ENCODE measurements around a stretch of chr1.

DNA sequence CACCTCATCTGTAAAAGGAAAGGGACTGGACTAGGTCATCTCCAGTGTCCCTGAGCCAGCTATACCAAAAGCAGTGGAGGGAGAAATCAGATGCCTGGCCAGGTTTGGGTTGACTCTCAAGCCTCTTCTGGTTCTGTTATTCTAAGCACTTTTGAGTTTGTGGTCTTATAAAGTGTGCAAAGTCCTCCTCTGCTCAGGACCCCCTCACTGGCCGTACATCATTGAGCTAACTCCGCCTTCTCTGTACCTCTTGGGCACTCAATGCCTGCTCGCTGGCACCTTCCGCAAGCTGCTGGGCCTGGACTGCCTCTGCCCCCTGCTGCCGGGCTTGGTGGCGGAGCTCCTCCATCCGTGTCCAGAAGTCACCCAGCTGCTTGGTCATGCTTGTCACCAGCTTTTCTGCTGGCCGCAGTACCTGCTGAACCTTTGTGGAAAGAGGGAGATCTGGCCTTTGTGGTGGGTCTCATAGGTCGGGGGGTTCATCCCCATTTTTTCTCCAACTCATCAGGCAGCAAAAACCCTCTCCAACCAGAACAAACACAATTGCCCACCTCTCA is 33.7 kb downstream of the CAMK1G start:
- PRO-cap, result no peak
CAGE:
- cytosol, long polyA plus RNA, result no peak
- long polyA plus RNA, result no peak
- nucleus, long polyA plus RNA, result no peak

DNA sequence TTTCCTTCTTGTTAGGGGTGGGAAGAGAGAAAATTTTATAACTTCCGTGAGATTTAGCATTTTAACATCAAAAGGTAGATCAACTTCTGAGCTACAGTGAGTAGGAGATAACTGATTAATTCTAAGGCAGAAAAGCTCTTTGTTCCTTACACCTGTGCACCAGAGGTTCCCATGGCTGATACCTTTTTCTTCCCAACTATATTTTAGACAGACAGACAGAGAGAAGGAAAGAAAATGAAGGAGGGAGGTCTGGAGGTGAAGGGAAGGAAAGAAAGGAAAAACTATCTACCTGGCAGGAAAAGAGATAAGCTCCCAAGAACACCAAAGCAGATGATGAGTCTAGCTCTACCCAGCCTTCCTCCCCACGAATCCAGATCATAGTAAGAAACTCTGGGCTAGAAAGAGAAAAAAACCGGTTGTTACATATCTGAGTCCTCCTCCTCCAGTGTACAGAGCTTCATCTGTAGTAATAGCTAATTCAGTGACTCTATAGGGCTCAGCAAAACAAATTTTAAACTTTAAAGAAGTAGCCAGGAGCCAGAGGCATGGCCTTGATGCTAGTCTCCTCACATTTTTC is 1.5 kb downstream of the G0S2 start:
- PRO-cap, result no peak
CAGE:
- cytosol, long polyA plus RNA, result no peak
- long polyA plus RNA, result no peak
- nucleus, long polyA plus RNA, result no peak

DNA sequence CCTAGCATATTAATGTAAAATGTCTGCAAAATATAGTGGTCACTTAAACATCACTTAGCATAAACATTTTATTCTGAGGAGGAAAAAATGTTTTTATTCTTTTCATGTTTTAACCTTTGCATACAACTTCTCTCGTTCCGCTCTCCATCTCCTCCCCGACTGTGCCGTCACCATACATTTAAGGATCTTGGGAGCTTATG is 131.9 kb downstream of the SYT14 start:
- PRO-cap, result no peak
CAGE:
- cytosol, long polyA plus RNA, result no peak
- long polyA plus RNA, result no peak
- nucleus, long polyA plus RNA, result no peak

DNA sequence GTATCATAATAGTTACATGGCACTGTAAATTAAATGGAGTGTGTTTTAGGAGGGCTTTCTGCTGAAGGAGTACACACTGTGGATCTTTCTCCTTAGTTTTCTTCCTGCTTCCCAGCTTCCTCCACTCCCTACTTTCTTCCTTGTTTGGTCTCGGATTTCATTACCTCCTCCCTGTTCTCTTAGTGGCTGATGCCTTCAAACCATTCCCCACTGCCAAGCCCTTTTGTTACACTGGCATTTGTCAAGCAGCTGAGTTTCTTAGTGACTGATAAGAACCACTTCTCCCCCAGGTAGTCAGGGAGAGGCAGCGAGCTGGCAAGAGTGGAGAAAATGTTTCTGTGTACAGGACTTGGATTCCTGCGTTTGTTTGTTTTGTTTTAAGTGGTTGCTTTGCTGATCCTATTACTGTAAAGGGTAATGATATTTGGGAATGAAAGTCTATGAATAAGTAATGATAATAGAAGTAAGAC is 10.3 kb upstream of the SERTAD4 start:
- PRO-cap, result no peak
CAGE:
- cytosol, long polyA plus RNA, result no peak
- long polyA plus RNA, result no peak
- nucleus, long polyA plus RNA, result no peak

- PRO-cap, result no peak
CAGE:
- cytosol, long polyA plus RNA, result no peak
- long polyA plus RNA, result no peak
- nucleus, long polyA plus RNA, result no peak
These were observed 79.8 kb downstream of the HHAT start for GRCh38 chr1:210408479-210408841.

- PRO-cap, result no peak
CAGE:
- cytosol, long polyA plus RNA, result no peak
- long polyA plus RNA, result no peak
- nucleus, long polyA plus RNA, result no peak
These were observed 259.1 kb downstream of the HHAT start for GRCh38 chr1:210587705-210588336.

GRCh38 chr1:210682284-210682745 is 353.6 kb downstream of the HHAT start:
- PRO-cap, result no peak
CAGE:
- cytosol, long polyA plus RNA, result no peak
- long polyA plus RNA, result no peak
- nucleus, long polyA plus RNA, result no peak

DNA sequence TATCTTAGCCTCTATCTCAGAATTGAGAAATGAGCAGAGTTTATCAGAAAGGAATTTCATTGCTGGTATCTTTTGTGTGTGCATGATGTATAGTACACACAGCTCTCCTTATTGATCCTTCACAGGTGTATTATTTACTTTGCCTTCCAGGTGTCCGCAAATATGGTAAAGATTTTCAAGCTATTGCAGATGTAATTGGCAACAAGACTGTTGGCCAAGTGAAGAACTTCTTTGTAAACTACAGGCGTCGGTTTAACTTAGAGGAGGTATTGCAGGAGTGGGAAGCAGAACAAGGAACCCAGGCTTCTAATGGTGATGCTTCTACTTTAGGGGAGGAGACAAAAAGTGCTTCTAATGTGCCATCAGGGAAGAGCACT is 14.1 kb upstream of the TRAF5 start:
- PRO-cap, result no peak
CAGE:
- cytosol, long polyA plus RNA, result no peak
- long polyA plus RNA, result no peak
- nucleus, long polyA plus RNA, result no peak

GRCh38 chr1:211329634-211330386 is 3.2 kb downstream of the TRAF5 start:
- PRO-cap, result no peak
CAGE:
- cytosol, long polyA plus RNA, result no peak
- long polyA plus RNA, result no peak
- nucleus, long polyA plus RNA, result no peak

DNA sequence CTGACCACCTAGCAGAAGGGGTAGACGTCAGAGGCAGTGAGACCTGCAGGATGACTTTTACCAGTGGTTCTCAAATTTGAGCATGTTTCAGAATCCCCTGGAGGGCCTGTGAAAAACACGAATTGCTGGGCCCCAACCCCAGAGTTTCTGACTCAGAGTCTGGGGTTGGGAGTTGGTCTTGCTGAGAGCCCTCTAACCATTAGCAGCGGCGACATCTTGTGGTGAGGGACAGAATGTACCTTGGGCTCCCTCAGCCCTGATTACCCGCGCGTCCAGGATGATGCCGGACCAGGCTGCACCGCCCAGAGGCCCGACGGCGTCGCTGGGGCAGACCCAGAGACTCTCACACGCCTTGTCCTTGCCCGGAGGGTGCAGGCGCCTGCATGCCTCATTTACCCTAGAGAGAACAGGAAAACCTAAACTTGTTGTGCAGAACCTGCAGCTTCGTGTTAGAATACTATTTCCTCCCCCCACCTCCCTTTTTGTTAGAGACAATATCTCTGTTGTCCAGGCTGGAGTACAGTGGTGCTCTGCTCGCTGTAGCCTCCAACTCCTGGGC is 22.1 kb upstream of the RD3 start:
- PRO-cap, result no peak
CAGE:
- cytosol, long polyA plus RNA, result no peak
- long polyA plus RNA, result no peak
- nucleus, long polyA plus RNA, result no peak

DNA sequence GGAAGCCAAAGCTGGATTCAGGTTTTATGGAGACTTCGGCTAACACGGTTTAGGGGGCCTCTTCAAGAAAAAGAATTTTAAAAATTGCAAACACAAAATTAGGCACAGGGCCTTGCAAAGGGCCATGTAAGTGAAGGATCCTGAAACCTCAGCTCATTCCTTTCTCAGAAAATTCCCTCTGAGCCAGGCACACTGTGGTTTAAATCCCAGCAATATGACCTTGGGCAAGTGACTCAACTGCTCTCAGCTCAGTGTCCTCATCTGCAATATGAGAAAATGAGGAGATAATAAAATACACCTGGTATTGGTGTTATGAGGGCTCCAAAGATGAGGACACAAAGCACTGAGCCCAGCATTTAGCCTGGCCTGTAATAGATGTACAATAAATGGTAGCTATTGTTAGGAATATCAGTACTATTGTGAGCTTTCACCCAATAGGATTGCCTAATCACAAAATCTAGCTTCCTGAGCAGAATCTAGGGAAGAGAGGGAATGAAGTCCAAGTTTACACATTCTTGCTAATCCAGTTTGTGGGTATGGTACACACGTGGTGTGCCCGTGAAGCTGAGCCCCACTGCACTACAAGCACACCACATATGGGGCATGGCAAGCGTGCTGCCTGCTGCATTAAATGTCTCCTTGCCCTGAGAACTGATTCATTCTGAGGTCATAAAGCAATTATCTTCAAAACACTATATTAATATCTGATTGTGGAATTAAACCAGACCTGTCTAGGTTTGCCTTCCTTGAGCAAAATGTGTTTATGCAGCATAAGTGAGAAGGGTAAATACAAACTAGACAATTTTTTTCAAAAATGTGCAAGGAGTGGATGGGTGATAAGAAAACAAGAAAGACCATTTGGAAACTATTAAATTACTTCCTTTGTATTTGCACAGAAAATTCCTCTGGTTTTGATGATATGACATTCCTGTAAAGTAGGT is 24.3 kb upstream of the SLC30A1 start:
- PRO-cap, result no peak
CAGE:
- cytosol, long polyA plus RNA, result no peak
- long polyA plus RNA, result no peak
- nucleus, long polyA plus RNA, result no peak

DNA sequence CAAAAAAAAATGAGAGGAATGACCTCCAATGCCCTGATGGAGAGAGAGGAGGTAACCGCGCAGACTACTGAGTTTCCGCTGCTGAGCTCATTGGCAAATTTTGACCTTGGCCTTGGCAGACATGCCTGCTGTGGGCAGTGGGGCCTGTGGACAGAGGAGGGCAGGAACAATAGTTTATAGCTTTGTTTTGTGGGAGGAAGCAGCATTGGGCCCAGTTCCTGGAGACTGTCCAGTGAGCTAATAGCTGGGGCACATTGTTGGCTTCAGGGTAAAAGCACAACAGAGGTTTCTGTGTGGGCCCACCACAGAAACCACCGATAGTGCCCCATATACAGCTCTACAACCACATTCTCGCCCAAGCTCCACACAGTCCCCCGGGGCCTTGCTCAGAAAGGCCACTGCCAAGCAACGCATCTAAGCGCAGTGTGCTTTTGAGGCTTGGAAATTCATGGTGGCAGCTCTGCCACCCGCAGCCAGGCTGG is 43.3 kb downstream of the NEK2 start:
- PRO-cap, result no peak
CAGE:
- cytosol, long polyA plus RNA, result no peak
- long polyA plus RNA, result no peak
- nucleus, long polyA plus RNA, result no peak

GRCh38 chr1:211738871-211739327 is 63.5 kb upstream of the NEK2 start:
- PRO-cap, result no peak
CAGE:
- cytosol, long polyA plus RNA, result no peak
- long polyA plus RNA, result no peak
- nucleus, long polyA plus RNA, result no peak

DNA sequence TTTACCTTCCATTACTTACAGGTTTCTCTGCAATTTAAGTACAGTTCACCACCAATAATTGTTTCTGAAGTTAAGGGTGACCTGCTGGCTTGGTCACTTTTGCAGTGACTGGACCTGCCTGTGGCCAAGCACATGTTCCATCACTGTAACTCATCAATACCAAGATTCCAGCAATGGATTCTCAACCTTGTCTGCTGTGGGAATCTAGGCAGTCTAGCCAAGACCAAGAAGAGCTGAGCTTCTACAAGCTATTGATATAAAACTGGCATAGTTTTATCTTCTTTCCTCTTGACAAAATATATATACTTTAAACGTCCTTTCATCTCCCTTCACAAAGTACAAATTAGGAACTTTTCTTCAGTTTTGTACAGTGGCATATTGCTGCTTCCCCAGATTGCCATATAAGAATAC is 71.4 kb upstream of the NEK2 start:
- PRO-cap, result no peak
CAGE:
- cytosol, long polyA plus RNA, result no peak
- long polyA plus RNA, result no peak
- nucleus, long polyA plus RNA, result no peak

DNA sequence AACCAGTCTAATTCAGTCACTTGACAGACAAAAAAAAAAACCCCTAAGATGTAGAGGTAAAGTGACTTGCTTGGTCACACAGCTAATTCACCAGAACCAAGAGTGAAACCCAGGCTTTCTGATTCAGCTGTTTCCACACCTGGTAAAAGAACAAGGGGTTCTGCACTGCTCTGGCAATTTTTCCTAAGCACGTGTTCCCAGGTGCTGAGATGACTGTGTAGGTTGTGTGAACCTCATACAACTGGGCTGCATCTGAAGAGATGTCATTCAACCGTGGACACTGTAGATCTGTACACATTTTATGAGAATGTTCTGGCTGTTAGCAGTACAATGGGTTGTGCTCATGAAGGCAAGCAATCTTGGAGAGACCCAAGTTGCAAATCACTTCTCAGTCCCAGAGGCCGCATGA is 95.5 kb downstream of the INTS7 start:
- PRO-cap, result no peak
CAGE:
- cytosol, long polyA plus RNA, result no peak
- long polyA plus RNA, result no peak
- nucleus, long polyA plus RNA, result no peak

- PRO-cap, result no peak
CAGE:
- cytosol, long polyA plus RNA, result no peak
- long polyA plus RNA, result no peak
- nucleus, long polyA plus RNA, result no peak
These were observed 90.6 kb downstream of the INTS7 start for GRCh38 chr1:211944510-211945426.

DNA sequence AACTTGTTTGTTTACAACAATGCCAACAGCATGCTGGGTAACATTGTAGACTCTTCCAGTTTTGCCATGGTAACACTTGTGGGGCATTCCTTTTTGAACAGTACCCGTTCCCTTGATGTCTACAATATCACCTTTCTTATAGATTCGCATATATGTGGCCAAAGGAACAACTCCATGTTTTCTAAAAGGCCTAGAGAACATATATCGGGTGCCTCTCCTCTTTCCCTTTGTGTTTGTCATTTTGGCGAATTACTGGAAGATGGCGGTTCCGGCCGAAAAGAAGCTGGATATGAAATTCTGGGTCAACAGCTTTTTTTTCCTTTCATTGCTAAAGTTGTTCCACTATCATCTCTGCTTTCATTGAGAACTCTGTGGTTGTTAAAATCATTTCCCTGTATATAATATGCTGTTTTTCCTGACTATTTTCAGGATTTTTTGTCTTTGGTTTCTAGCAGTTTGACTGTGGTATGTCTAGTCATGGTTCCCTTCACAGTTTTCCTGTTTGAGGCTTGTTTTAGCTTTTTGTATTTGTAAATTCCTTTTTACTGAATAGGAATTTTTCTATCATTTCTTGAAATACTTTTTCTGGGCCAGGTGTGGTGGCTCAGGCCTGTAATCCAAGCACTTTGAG is 16.3 kb downstream of the DTL start:
- PRO-cap, result no peak
CAGE:
- cytosol, long polyA plus RNA, result no peak
- long polyA plus RNA, result no peak
- nucleus, long polyA plus RNA, result no peak

- PRO-cap, result no peak
CAGE:
- cytosol, long polyA plus RNA, result no peak
- long polyA plus RNA, result no peak
- nucleus, long polyA plus RNA, result no peak
These were observed 83.9 kb downstream of the DTL start for GRCh38 chr1:212119279-212119923.

- PRO-cap, result no peak
CAGE:
- cytosol, long polyA plus RNA, result no peak
- long polyA plus RNA, result no peak
- nucleus, long polyA plus RNA, result no peak
These were observed 95.8 kb upstream of the PPP2R5A start for GRCh38 chr1:212189259-212189913.

DNA sequence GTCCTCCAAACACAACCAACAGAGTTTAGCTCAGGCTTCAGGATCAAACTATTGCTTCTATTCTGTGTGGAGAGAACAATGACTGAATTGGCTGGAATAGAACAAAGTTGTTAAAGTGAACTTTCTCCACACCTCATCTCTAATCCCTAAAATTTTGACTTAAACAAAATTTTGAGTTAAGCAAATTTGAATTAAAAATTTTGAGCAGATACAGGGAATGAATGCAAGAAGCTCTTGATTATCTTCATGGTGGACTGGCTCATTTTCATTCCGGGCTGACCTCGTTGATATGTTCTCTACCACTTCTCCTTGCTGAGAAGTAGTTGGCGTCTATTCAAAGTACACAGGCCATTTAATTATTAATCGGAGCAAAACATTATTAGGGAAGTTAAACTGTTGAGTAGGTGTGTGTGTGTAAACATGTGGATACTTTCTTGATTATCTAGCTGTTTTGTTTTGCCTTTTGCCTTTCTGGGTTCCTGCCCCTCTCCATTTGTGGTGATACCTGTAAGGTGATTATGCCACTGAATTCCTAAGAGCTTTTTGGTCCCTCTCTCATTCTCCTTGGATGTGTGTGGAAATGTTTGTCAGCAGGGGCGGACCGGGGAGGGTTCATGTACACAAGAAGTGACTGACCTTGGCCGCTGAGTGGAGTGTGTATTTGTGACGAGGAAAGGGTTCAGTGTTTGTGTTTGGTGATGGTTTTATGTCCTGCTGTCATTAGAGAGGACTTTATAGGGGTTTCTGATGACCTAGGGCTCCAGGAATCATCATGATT is 56.7 kb upstream of the PPP2R5A start:
- PRO-cap, result no peak
CAGE:
- cytosol, long polyA plus RNA, result no peak
- long polyA plus RNA, result no peak
- nucleus, long polyA plus RNA, result no peak